ENCODE data around the gene LCN1.

- PRO-cap, result no peak
- RAMPAGE, long total RNA, result no peak
Observed at GRCh38 chr9:134206096-134206625, 70.3 kb downstream of the WDR5 start.

DNA sequence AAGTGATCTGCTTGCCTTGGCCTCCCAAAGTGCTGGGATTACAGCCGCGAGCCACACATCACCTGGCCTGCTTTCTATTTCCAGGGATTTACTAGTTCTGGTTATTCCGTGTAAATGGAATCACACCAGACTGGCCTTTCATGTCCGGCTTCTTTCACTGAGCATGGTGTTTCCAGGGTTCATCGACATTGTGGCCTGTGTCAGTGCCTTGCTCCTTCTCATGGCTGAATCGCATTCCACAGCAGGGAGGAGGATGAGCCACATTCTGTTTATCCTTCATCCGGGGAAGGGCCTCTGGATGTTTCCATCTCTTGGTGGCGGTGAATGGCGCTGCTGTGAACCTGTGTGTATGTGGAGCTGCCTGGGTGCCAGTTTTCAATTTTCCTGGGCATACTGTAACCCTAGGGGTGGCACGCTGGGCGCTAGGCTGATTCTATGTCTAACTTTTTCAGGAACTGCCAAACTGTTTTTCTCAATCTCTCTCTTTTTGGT lies 87.2 kb downstream of the WDR5 start:
- PRO-cap, result no peak
- RAMPAGE, long total RNA, result no peak

- PRO-cap, result no peak
- RAMPAGE, long total RNA, result no peak
Observed at GRCh38 chr9:134318709-134319153, 7.5 kb upstream of the RXRA start.

DNA sequence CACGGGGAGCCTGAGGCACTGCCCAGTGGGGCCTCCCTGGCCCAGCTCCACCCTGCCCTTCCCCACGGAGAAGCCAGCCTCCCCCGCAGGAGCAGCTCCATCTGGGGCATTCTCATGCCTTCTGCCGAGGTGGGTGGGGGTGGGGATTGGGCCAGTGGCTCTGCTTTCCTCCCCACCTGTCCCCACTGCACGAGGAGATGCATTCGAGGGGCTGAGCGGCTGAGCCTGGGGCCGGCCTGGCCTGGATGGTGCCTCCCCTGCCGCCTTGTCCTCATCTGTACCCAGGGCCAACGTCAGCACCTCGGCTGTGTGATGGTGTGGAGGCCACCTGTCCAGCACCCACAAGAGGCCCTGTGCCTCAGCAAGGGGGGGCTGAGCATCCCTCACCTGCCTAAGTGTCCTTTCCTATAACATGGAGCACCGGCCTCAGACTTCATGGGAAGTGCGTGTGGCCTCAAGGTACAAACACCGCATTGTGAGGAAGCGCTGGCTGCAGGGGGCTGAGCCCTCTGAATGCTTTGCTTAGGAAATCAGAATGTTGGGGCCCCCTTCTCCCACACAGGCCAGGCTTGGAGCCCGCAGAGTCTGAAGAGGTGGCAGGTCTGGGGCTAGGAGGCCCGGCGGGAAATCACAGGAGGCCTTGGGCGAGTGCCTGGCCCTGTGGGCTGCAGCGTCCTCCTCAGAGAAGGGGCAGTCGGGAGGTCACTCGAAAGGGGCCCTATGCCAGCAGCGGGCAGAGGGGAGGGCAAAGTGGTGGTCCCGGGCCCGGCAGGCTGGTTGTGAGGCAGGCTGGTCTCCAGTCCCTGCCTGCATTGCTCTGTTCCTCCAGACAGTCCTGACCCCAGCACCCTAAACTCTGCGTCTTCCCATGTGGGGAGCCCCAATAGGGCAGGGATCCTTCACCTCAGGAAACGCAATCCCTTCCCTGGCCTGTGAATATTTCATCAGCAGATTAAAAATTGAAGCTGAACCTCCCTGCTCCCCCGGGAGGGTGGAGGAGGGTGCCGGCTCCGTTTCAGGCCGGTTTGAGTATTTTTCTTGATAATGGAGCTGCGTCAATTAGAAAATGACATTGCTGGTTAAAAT lies 24.7 kb downstream of the RXRA start:
- PRO-cap, result no peak
- RAMPAGE, long total RNA, result no peak

GRCh38 chr9:134357560-134358458 lies 31.6 kb downstream of the RXRA start:
- PRO-cap, result no peak
- RAMPAGE, long total RNA, result no peak

DNA sequence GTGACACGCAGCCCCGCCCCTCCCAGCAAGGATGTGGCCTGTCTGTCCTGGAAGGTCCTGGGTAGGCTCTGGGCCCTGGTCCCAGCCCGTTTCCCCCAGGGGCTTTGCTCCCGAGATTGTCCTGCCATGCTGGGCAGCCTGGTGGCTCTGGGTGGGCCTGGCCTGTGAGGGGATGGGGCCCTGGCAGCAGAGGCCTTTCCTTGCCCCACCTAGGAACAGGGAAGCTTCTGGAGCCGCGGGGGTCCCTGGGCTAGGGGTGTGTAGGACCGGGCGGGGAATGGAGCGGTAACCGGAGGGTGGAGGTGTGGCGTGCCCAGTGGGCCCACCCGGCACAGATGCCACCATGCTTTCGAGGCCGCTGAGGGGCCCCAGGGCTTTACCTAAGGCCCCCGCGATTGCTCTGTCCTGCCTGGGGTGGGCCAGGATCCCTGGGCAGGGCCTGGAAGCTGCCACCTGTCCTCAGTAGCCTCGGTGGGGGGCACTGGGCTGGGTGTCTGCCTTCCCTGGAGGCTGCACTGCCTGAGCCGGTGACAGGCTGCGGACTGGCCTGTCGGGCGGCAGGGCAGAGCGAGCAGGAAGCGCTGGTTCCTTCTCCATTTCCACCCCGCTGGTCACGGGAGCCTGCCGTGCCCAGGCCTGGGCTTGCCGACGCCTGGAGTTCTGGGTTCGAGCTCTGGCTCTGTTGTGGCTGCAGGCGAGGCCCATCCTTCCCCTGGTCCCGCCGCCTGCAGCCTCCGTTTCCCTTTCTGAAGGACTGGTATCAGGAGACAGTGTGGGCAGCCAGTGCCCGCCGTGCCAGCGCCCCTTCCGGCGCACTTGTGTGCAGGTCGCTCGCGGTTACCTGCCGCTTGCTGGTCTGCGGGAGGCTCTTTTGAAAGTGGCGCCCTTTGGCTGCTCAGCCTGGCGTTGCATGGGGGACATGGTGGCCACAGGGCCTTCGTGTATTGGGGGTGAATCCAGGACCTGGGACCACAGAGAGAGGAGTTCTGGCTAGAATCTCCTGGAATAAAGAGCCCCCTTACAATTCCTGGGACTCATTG lies 33.8 kb downstream of the RXRA start:
- PRO-cap, result no peak
- RAMPAGE, long total RNA, result no peak

- PRO-cap, result no peak
- RAMPAGE, long total RNA, result no peak
Observed at GRCh38 chr9:134361737-134362579, 35.7 kb downstream of the RXRA start.

- PRO-cap, result no peak
- RAMPAGE, long total RNA, result no peak
Observed at GRCh38 chr9:134373674-134373867, 47.3 kb downstream of the RXRA start.

- PRO-cap, result no peak
- RAMPAGE, long total RNA, result no peak
Observed at GRCh38 chr9:134373868-134374340, 47.6 kb downstream of the RXRA start.

GRCh38 chr9:134377629-134378539 lies 51.6 kb downstream of the RXRA start:
- PRO-cap, result no peak
- RAMPAGE, long total RNA, result no peak

- PRO-cap, result no peak
- RAMPAGE, long total RNA, result no peak
Observed at GRCh38 chr9:134414318-134415286, 88.3 kb downstream of the RXRA start.

DNA sequence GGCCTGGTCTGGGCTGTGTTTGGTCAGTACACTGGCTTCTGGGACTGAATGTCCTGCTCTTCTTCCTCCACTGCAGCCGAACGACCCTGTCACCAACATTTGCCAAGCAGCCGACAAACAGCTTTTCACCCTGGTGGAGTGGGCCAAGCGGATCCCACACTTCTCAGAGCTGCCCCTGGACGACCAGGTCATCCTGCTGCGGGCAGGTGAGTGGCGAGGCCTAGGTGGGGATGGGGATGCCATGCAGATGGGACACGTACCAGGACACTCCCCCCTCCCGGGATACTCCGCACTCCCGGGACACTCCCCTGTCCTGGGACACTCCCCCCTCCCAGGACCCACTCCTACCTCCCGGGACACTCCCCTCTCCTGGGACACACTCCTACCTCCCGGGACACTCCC lies 95.3 kb downstream of the RXRA start:
- PRO-cap, result no peak
- RAMPAGE, long total RNA, result no peak

DNA sequence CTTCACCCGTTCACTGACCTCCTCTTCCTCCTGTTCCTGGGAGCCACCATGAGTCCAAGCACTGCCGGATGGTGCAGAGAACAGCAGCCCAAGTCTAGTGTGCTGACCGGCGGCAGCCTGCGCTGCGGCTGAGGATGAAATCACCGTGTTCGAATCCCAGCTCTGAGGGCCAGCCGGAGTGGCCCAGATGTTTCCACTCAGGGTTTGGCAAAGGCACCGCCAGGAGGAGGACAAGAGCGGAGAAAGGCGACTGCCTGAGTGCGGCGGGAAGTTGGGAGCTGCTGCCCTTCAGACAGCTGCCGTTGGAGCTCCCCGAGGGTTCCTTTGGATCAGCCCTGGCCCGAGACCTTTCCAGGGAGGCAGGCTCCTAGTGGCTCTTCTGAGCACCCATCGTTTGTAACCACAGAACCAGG lies 115.8 kb upstream of the COL5A1 start:
- PRO-cap, result no peak
- RAMPAGE, long total RNA, result no peak

- PRO-cap, result no peak
- RAMPAGE, long total RNA, result no peak
Observed at GRCh38 chr9:134707190-134708231, 65.9 kb downstream of the COL5A1 start.

- PRO-cap, result no peak
- RAMPAGE, long total RNA, result no peak
Observed at GRCh38 chr9:134784550-134785562, 95.8 kb upstream of the FCN2 start.

GRCh38 chr9:135102996-135103335 lies 15.5 kb downstream of the OLFM1 start:
- PRO-cap, result no peak
- RAMPAGE, long total RNA, result no peak

DNA sequence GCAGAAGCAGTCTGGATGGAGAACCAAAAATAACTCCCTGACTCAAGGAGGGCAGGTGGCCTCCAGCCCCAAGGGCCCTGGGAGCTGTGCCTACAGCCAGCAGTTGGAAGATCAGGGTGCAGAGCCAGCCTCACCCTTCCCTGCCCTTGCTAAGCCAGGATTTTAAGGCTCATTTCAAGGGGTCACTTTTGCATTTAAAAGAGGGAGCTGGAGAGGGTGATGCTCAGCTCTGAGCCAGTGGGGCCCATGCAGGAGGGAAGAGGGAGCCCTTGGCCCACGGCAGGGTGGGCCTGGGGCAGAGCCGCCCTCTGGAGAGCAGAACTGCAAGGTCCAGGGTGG lies 15.8 kb downstream of the OLFM1 start:
- PRO-cap, result no peak
- RAMPAGE, long total RNA, result no peak

DNA sequence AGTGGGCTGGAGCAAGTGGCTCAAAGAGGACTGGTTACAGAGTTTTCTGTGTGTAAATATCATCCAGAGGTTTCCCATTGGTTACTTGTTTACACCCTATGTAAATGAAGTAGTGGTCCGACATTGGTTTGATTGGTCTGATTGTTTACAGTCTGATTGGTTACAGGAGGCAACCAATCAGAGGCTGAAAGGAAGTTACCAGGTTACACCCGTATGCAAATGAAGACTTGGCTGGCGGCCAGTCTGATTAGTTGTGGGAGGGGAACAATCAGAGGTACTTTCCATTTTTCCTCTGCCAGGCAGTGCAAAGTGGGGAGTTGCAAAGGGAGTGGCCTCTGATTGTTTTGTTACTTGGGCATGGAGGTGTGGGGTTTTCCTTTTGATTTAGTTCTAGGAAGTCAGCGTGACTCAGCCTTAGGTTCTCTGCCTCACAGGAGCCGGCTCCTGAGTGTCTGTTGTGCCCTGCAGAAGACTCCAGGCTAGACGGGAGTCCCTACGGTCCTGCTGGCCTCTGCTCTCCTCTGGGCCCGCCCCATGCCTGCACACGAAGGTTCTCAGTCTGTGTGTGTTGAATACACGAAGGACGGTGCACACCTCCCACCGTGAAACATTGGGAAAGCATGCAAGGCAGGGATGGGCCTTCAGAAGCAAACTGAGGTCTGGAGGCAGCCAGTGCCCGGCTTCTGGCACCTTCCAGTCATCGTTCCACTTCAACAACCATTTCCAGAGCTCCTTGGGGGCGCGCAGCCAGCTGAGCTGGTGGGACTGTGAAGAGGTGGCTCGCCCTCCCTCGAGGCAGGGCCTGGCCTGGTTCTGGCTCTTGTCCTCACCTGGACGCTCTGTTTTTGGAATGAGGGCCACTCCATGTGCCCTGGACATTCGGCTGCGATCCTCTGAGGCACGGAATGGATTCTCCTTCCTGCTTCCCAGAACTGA lies 43.0 kb downstream of the OLFM1 start:
- PRO-cap, result no peak
- RAMPAGE, long total RNA, result no peak

GRCh38 chr9:135491021-135491453 lies 8.6 kb downstream of the PIERCE1 start:
- PRO-cap, result no peak
- RAMPAGE, long total RNA, result no peak

DNA sequence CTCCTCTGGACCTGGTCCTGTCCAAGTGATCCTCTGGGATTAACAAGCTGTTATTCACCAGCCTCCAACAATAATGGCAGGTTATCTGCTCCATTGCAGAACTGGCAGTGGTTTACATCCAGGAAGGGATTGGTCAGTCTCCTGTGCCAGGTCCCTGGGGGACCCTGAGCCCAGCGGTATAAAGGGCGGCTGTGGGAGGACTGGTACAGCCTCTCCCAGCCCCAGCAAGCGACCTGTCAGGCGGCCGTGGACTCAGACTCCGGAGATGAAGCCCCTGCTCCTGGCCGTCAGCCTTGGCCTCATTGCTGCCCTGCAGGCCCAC lies at the start of gene LCN1:
Gene LCN1 (plus strand): TSS at position 208 of the 322 bp plus-strand sequence.
- PRO-cap, result no peak
- RAMPAGE, long total RNA, result no peak

Data from Karpas-422 (cell line).